Colic lymph node (tissue), 1 donor: Measurements from ENCODE around the genes EXOC2 and GMDS.

DNA sequence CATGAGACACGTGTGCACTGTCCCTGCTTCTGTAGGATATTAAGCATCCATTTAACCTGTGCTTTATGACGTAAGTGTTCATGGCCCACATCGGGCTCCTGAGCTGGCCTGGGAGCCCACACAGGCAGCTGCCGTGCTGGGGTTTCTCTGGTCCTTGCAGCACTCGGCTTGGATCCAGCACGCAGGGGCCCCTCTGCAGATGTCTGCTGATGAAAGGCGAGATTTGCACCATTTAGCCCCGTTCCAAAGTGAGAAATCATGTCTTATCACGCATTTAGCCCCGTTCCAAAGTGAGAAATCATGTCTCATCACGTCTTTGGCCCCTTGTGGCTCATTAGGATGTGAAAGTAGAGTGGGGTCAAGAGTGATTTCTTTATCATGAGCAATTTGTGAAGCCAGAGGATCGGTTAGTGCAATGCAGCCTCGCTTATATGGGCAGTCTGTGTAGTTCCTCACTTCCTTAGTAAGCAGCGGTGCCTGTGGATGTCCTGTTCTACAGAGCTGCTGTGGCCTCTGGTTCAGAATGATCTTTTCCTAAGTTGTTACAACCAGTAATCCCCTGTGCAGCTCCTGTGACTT is 25.4 kb downstream of the DUSP22 start:
- PRO-cap, result no peak

GRCh38 chr6:399568-400290 is 8.2 kb downstream of the IRF4 start:
- PRO-cap, result bidirectional peak, plus-strand start at chr6:400057, minus-strand start at chr6:399813

GRCh38 chr6:401214-402127 is 9.9 kb downstream of the IRF4 start:
- PRO-cap, result no peak

DNA sequence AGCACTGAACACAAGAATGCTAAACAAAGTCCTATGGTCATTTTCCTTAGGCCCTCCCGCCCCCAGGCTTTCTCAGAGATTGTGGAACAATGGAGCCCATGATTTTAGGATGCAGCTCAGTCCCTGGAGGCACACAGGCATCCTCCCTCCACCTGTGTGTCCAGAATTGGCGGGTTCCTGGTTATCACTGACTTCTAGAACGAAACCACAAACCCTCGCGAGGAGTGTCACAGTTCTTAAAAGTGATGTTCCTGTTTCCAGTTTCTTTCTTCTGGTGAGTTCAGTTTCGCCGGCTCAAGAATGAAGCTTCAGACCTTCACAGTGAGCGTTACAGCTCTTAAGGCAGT is 43.0 kb downstream of the IRF4 start:
- PRO-cap, result bidirectional peak, plus-strand start at position 283 of the sequence, minus-strand start at position 158 of the sequence

DNA sequence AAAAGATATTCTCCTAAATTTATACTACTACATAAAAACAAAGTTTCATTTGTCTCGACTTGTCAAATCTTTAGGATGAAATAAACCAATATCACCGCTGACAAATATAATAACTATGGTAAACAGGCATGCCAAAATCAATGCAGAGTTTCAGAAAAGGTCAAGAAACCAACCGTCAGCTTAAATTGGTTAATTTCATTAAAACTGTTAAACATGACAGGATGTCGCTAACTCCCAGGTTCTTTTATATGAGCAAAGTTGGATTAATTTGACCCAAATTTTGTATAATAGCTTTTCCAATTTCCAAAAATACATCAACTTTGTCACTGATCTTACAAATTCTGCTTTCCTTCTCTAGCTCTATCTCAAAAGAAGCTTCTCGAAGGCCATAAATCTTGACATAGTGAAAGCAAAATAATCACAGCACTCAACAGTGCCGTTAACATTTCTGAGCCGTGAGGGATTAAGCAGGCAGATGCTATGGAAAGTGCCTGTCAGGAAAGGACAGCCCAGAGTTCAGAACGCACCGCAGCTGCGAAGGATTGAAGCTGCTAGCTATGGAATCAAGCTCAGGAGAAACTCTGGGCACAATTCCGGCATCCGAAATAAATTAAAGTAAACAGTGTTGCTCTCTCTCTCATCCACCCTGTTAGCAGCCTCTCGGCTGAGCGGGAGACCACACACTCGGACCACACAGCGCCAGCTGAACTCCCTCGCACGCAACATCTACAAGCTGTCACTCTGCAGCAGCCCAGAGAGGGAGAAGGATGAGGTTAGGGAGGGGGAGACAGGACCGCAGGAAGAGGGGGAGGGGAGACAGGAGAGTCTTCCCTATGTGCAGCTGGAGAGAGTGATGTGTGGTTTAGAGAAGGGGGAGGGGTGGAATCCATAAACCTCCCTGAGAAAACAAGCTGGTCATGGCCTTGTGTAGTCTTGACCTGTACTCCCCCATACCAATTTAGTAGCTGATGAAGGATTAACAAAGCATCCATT is 9.2 kb downstream of the EXOC2 start:
- PRO-cap, result no peak

GRCh38 chr6:692895-693687 is at the start of gene EXOC2:
EXOC2 (minus strand) TSS chr6:693139.
- PRO-cap, result bidirectional peak, plus-strand start at chr6:693198, minus-strand start at chr6:693109

GRCh38 chr6:900639-901435 is 207.9 kb upstream of the EXOC2 start:
- PRO-cap, result no peak

DNA sequence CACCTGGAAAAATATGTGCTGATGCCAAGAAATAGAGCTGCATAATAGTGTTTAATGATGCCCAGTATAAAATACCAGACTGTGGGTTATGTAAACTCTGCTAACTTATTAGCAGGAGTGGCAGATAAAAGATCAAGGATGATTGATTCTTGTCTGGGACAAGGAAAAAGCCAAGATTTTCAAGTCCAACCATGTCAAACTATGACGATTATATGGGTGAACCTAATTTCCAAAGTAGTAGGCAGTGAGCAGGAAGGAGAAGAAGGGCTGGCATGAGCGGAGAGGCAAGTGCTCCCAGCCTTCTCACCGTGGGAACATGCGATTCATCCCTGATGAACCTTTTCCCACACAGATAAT is 150.6 kb upstream of the FOXQ1 start:
- PRO-cap, result no peak

- PRO-cap, result no peak
Measured at GRCh38 chr6:1310110-1311353, 1.4 kb upstream of the FOXQ1 start.

- PRO-cap, result no peak
Measured at GRCh38 chr6:1382936-1383368, 6.4 kb upstream of the FOXF2 start.

GRCh38 chr6:1391378-1392002 is 2.1 kb downstream of the FOXF2 start:
- PRO-cap, result no peak

- PRO-cap, result no peak
Measured at GRCh38 chr6:1607298-1608065, 2.2 kb upstream of the FOXC1 start.

DNA sequence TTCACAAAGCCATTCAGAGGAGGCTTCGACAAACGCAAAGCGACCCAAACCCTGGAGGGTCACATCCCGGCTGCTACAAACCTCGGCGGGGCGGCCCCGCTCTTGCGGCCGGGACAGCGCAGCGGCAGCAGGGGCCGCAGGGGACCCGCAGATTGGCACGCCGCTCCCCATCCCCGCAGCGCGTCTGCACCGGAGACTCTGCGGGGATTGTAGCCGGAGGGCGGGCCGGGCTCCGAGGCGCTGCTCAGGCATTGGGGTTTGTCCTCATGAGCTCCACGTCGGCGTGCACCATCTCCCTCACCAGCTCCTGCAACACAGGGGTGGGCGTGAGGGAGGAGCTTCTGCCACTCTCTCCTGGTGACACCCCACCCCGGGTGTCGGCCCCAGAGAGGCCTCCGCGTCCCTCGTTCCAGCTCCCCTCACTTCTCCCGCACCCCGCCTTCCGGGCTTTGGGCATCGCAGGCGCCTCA is 14.2 kb downstream of the FOXC1 start:
- PRO-cap, result no peak

DNA sequence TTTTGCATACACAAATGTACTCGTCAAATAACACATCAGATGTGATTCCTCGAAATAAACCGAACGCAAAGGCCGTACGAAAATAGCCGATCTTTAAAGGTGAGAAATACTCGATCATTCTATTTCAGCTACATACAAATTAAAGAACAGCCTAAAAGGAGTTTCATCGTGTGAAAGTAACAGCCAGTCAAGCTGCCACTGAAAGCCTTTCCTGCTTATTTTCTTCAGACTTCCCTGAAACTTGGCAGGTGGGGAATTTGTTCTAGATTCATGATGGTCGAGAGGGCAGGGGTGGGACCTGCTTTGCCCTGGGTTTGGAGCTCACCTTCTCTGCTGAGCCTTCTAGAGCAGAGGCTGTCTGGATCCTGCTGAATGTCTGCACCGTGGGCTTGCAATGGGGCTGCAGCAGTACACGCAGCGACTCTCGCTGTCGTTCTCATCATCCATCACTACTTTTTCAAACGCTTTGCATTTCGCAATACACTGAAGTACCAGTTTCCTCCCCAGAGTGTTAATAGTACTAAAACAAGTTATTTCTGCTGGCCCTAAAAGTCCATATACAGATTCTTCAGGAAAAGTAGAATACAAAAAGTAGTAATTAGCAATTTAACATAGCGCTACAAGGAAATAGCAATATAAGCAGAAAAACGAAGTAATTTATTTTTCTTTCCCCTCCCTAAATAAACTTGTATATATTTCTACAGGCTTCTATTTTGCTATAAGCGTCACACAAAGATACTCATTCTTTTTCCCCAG is 16.3 kb downstream of the FOXC1 start:
- PRO-cap, result no peak

- PRO-cap, result no peak
Measured at GRCh38 chr6:1742287-1742784, 132.6 kb downstream of the FOXC1 start.

GRCh38 chr6:1798846-1799565 is 189.3 kb downstream of the FOXC1 start:
- PRO-cap, result no peak

DNA sequence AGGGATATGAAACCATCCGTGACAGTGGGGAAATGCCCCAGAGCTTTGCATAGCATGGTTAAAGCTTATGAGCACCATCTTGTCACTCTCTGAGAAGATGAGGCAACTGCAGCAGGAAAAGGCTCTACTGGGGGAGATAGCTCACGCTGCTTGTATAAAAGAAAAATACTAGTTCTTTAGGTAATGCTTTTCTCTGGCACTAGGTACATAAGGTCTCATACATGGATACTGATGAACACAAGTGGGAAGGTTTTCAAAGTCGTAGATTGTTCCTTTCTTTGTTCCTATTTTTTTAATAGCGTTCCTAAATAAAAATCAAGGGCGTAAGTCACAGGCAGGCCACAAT is 259.3 kb downstream of the FOXC1 start:
- PRO-cap, result no peak

DNA sequence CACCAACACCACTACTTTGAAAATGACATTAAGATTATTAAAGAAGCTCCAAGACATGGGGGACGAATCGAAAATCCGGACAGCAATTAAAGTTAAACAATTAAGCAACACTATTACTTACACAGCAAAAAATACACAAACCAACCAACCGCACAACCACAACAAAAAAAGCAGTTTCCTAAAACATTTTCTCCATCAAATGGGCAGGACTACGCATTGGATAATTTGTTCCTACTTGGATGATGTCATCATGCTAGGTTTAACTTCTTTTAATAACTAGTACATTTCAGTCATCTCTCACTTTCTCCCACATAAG is 134.4 kb downstream of the GMDS start:
- PRO-cap, result unidirectional peak, minus-strand start at position 172 of the sequence

- PRO-cap, result unidirectional peak, plus-strand start at chr6:2245041; bidirectional peak, plus-strand start at chr6:2245776, minus-strand start at chr6:2245569
Measured at GRCh38 chr6:2244761-2245948, at the start of gene GMDS. GMDS (minus strand) TSS chr6:2245605.

DNA sequence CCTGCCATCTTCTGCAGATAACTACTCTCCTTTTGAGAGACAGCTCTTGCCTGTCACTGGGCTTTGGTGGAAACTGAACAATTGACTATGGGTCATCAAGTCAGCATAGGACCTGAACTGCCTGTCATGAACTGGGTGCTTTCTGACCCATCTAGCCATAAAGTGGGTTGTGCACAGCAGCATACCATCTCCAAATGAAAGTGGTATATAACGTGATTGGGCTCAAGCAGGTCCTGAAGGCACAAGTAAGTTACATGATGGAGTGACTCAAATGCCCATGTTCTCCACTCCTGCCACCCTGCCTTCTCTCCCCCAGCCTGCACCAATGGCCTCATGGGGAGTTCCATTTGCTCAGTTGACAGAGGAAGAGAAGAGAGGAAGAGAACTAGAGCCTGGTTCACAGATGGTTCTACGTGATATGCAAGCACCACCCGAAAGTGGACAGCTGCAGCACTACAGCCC is 59.3 kb upstream of the GMDS start:
- PRO-cap, result no peak